Right common carotid artery plus branches (tissue), 1 donor: ENCODE results near the gene NMS.

DNA sequence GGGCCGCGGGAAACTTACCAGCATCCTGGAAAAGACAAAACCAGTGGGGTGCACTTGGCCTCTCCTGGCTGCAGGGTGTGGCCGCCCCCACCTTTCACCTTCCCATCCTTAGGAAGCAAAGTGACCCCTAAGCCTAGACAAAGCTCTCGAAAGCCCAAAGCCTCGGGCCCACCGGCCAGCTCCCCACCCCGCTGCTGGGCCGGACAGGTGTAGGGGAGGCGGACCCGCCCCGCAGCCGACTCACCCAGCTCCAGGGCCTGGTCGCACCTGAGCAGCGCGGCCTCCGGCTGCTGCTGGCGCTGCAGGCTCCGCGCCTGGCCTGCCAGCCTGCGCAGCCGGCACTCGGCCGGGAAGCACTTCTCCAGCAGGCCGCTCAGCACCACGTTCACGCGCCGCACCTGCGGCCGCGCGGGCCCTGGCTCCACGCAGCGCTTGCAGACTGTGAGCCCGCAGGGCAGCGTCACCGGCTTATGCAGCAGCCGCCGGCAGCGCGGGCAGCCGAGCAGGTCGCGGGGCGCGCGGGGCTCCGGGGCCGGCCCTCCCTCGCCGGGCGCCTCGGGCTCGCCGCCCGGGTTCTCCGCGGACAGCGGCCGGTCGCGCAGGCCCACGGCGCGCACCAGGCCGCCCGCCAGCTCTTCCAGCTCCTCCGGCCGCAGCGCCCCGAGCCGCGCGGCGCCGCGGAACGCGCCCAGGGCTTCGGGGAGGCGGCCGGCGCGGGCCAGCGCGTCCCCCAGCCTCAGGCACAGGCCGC is 955 bp downstream of the LONRF2 start:
- PRO-cap: bidirectional peak, plus-strand start at position 332 of the sequence, minus-strand start at position 263 of the sequence

GRCh38 chr2:100470299-100470717 is at the start of gene NMS:
NMS (plus strand) TSS chr2:100470482.
- PRO-cap: no peak

GRCh38 chr2:100644152-100644672 is 81.4 kb downstream of the PDCL3 start:
- PRO-cap: no peak

GRCh38 chr2:100674580-100674976 is 111.8 kb downstream of the PDCL3 start:
- PRO-cap: no peak

DNA sequence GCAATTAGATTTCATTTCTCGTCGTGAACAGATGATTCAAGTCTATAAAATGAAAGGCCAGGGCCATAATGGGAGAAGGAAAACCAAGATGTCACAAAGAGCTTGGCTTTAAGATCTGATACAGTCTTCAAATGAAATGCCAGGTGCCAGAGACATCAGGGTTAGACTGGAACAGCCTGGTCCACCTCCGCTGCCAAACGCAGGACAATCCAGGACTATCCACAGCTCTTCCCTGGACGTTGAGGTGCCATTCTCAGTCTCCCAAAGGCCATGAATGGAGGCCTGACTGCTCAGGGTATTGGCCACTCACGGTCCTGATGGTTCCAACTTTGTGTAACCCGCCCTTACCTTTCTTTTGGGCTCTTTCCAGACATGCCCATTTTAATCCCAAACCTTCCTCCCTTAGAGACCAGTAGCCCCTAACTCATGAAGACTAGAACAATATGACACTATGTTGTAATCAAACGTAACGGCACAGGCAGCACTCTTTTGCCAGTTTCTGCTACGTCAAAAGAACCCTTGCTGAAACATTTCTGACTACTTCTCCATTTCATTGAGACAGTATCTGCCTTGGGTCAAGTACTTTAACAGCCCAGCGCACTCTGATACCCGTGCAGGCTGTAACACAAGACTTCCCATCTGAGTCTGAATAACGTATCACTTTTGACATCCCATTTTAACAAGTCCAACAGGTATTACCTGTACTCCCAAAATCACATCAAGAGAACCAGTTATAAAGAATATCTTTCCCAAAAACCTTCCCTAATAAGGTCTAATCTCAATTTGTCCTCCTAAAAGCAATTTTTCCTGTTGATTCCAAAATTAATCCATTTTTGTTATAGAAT is 38.6 kb downstream of the TBC1D8 start:
- PRO-cap: no peak

DNA sequence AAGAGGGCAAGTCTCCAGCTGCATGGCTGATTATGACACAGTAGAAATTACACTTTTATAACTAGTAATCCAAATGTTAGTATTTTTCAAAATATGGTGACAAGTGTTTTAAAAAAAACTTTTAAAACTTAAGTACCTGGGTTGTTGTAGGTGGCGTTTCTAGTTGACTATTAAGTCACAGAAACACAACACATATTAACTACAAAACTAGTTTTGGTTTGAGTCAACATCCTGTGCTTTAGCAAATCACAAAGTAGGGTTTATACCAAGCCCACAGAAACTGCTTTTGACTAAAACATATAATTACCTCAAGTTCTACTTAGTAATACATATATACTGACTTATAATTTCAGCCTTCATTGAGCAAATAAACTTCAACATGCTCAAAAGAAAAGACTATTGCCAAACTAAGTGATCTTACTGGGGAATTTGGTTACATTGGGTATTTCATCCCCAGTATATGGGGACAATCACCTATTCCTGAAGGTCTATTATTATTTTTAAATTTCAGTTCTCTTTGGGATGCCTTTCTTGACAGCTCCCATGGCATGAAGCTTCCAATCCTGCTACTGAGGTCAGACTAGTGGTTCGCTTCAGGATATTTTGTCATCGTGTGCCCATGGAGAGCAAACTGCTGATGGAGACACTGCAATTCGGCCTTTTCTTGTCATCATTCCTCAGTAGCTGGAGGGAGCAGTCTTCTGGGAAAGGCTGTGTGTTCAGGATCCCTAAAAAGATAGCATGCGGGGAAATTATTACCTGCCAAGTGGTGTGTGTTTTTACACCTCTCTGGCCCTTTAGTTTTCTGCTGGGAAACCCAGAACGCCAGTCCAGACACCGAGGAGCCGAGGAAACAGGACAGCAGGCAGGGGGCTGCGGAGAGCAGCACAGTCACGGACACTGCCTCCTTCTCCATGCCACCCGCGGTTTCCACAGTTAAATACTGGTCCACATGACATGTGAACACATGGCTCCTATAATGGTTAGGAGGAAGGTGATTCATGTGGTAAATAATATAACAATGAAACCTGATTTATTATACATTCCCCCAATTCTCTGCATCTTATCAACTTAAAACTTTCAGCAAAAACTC is 20.0 kb downstream of the CNOT11 start:
- PRO-cap: no peak

DNA sequence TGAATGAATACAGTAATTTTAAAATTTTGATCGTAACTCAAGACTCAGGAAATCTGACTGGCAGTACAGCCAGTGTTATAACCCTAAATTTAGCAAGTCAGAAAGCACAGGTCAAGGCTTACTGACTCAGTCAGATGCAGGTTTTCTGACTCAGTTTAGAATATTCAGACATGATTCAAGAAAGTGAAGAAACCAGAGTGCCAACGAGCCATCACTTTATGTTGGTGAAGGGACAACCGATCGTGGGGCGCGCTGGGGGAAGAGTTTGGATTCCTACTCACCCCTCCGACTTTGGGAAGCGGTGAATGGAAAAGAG is 1.1 kb downstream of the RNF149 start:
- PRO-cap: no peak

- PRO-cap: no peak
Measured at GRCh38 chr2:101655859-101656058, 41.7 kb upstream of the MAP4K4 start.

DNA sequence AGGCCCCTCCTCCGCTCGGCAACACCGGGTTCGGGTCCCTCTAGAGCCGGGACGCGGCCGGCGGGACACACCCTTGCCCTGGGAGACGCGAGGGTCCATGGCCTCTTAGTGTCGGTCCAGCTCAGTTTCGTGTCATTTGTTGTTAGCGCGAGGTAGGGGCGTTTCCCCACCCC is 500 bp upstream of the MAP4K4 start:
- PRO-cap: bidirectional peak, plus-strand start outside the sequence, minus-strand start at position 129 of the sequence

GRCh38 chr2:101706781-101707249 is 9.3 kb downstream of the MAP4K4 start:
- PRO-cap: no peak

GRCh38 chr2:101751556-101752136 is 54.1 kb downstream of the MAP4K4 start:
- PRO-cap: no peak

GRCh38 chr2:101766720-101767566 is 69.4 kb downstream of the MAP4K4 start:
- PRO-cap: no peak

DNA sequence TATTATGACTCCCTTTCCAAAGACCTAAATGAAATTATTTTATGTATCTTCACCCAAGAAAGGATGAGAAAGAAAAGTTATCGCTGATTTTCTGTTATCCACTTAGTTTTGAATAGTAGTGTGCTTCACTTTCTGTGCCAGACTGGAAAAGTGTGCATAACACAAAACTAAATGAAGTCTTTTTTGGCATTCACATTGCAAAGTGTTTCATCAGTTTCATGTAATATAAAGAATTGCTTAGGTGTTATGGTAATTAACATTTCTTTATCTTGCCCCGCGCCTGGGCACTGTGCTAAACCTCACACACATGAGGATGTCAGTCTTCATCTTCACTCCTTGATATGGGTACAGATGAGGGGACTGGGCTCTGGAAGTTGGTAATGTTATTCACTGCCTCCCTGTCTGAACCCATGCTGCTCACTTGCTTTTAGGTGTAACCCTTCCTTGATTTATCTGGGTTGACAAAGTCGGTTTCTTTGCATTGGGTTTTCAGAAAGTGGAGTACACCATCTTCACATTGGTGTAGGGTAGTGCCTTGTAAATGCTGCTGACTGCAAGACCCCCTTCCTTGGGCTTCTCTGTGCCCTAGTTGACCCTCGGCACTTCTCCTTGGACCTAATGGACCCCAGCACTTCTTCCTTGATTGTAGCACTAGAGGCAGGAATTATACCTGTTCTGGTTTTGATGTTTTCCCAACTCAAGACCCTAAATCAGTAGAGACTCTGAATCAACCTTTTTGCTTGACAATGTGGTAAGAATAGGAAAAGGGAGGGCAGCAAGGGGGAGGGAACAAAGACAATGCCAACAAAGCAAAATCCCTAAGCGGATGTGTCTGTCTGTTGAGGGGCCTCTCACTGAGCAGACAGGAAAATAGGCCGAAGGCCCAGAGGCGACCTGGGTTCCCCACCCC is 75.2 kb downstream of the MAP4K4 start:
- PRO-cap: no peak

- PRO-cap: no peak
Measured at GRCh38 chr2:101790676-101791371, 93.3 kb downstream of the MAP4K4 start.

DNA sequence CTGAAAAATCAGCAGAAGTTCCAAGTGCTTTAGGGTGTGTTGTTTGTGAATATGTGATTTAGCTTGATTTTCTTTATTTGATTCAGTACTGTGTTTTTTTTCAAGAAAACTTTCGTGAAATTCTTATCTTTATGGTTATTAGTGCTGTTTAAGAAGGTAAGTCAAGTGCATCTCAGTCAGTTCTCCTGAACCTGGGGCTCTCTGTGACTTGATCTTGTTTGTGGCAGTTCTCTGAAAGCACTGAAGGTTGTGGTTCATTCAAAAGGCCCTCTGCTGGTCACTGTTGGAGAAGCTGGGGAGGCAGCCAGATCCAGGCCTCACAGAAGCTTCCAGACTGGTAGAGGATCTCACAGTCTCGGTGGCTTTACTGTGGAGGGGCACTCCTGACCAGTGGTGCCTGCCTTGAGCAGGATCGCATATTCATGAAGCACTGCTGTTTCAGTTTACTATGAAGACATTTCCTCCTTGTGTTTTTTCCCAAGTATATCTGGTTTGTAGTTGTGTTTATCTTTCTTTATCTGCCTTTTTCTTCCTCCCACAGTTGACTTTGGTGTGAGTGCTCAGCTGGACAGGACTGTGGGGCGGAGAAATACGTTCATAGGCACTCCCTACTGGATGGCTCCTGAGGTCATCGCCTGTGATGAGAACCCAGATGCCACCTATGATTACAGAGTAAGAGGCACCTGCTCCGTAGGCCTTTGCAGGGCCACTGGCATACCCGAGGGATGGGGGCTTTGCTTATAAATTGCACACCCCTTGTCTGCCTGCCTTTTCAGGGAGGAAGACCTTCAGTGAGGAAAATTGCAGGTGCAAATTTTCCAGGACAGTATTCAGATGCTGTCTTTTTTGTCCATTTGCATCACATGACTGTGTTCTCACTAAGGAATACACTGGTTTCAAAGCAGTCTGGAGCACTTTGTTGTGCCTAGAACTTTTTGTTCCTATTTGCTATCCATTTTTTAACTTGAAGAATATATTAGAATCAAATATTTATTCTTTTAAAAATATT is 134.0 kb downstream of the MAP4K4 start:
- PRO-cap: no peak

DNA sequence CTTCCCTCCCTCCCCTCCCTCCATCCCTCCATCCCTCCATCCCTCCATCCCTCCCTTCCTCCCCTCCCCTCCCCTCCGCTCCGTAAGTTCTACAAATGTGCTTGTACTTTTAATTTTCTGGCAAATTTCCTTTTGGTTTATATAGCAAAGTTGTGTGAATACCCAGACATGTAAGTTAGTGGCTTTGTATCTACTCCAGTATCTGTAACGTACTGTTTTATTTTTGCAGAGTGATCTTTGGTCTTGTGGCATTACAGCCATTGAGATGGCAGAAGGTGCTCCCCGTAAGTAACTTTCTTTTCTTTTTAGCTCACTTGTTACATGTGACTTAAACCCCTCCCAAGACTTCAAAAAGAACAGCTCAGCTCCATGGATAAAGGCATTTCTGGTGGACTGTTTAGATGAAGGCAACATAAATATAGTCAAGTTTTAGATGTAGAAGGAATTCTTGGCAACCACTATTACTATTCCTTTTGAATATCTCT is 136.7 kb downstream of the MAP4K4 start:
- PRO-cap: no peak

- PRO-cap: no peak
Measured at GRCh38 chr2:101839600-101840090, 142.1 kb downstream of the MAP4K4 start.

GRCh38 chr2:101843963-101844681 is 146.6 kb downstream of the MAP4K4 start:
- PRO-cap: no peak

- PRO-cap: no peak
Measured at GRCh38 chr2:101854726-101855446, 136.9 kb upstream of the IL1R2 start.

DNA sequence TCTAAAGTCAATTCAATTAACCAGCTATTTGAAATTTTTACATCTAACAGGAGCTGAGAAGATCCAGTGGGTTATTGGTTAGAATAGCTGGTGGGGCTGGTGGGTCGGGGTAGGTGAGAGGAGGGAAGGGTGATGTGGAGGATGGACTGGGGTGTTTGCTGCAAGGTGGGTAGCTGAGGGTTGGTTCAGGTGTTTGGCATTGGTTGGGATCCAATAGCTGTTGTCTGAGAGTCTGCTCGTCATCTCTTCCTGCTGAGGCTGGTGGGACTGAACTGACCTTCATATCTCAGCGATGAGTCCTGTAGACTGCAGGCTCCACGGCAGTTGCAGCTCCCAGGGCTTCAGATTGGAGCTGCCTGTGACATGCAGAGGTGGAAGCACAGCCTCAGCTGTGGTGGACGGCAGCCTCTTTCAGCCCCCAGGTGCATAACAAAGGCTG is 4.0 kb upstream of the IL1R2 start:
- PRO-cap: no peak